Skeletal muscle satellite cell (primary cell): ENCODE measurements around the gene RFC1.

DNA sequence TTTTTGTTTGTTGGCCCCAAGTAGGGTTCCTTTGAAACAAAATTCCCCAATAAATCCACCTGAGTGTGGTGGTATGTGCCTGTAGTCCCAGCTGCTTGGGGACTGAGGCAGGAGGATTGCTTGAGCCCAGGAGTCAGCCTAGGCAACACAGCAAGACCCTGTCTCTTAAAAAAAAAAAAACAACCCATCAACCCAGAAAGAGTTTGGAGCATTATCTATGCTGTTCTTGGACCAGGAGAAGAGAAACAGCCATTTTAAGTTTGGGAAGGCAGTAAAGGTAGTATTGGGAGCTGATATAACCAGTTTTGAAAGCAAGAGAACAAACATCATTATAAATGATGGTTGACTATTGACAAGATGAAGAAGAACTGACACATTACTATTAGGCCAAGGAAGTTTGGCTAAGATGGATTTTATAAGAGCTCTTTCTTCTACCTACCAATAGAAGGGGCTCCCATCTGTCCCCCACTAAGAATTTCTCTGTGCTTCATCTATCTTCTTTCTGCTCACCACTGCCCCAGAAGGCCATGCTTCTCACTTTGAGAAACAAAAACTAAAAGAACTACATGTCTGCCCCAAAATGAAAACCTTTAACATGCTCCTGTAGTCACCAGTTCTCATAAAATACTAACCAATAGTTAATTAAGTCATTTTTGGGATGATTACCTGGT is 2.1 kb downstream of the TMEM156 start:
- CAGE, long polyA plus RNA: no peak

- CAGE, long polyA plus RNA: no peak
Measured at GRCh38 chr4:39045288-39045539, 13.0 kb upstream of the TMEM156 start.

- CAGE, long polyA plus RNA: no peak
Measured at GRCh38 chr4:39117078-39117699, 55.2 kb downstream of the KLHL5 start.

GRCh38 chr4:39341225-39341520 is 25.0 kb downstream of the RFC1 start:
- CAGE, long polyA plus RNA: no peak

- CAGE, long polyA plus RNA: no peak
Measured at GRCh38 chr4:39365462-39366751, at the start of gene RFC1. Gene RFC1 (minus strand): TSS chr4:39366362.

DNA sequence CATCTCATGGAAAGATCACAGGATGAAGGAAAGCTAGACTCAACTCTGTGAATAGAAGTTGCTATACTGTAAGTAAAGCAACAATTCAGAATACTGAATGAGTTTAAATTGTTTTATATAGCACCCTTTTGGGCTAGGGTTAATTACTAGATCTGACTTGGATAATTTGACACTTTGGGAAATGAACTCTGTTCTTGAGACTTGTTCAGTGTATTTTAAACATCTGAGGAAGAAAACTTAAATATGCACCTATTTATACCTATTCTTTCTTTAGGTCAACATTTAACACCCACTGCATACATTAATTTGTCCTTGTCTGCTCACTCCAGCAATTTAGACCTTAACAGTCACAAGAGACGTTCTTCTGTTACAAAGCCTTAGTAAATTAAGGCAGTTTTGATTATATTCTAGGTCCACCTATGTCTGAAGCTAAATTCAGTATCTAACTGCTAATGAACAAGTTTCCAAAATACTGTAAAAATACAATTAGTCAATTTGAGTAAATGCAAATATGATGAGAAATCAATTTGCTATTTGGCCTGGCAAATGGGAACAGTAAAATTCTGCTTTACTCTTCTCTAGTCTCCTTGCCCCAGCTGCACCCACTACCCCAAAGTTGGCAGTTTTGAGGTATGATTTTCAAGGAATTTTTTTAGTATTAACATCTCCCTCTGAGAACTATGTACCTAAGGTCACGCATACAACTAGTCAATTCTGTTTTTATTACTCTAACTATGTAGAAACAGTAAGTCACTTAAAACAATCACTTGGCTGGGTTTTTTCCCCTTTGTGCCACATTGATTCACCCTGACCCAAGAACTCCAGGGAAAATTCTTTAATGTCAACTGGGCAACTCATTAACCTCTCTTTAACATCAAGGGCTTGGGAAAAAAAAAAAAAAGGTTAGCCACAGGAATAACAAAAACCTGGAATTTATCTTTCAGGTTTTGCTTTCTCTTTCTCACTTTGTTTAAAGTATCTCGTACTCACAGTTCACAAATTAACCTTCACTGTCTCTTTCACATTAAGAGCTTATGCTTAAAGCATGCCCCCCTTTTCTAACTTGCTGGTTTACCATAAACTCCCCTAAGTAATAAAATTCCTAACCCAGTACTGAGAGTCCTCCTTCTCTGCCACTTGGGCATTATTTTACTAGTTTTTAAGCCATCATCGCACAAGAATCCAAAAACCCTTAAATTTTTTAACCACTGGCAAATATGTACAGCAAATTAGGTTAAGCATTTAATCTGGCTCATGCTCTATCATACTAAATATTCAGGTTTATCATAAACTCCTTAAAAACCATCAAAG is 8.3 kb downstream of the RPL9 start:
- CAGE, long polyA plus RNA: no peak

- CAGE, long polyA plus RNA: no peak
Measured at GRCh38 chr4:39451286-39452015, 7.3 kb downstream of the RPL9 start.

DNA sequence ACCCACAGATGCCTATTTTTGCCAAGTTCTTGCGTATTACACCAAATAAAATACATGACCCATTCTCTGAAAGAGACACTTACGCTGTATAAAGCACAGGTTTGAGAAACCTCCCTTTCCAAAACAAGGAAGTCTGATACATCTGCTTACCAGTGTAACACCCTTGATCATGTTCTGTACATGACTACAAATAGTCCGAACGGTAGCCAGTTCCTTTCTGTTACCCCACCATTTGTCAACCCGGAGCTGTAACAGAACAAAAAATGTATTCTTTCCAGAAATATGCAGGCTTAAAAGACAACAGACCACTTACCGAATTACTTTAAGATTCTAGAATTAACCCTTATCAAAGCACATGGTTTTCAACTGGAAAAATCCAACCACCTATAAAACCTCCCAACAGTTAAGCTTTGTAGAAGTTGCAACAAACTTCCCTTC is 1.3 kb downstream of the RPL9 start:
- CAGE, long polyA plus RNA: no peak

- CAGE, long polyA plus RNA: no peak
Measured at GRCh38 chr4:39485243-39485610, 26.4 kb downstream of the LIAS start.

- CAGE, long polyA plus RNA: no peak
Measured at GRCh38 chr4:39521244-39521674, 6.0 kb downstream of the UGDH start.

DNA sequence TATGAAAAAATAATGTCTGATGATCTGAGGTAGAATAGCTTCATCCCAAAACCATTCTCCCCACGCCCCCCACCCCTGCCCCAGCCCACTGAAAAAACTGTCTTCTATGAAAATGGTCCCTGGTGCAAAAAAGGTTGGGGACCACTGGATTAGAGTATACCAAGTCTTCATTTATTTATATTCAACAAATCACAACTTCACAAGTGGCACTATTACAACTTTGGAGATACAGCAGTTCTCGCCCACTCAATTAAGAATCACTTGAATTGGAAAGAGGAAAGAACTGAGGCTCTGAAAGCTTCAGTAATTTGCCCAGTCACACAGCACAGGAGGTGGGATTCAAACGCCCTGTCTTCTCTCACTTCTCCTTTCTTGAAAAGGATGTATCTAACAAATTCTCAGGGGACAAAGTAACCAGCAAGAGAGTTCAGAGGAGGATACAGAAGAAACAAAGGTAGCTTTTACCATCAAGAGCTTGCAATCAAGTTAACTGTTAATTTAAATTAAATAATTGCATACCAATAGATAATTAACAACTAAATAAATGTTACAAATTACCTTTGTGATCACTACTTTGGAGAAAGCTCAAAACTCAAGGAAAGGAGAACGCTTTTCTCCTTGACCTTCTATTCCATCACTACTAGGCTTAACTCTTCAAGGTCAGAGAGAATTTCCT is 12.4 kb downstream of the SMIM14 start:
- CAGE, long polyA plus RNA: no peak

- CAGE, long polyA plus RNA: no peak
Measured at GRCh38 chr4:40193560-40193836, 3.3 kb upstream of the RHOH start.

- CAGE, long polyA plus RNA: no peak
Measured at GRCh38 chr4:40217956-40218585, 21.2 kb downstream of the RHOH start.

DNA sequence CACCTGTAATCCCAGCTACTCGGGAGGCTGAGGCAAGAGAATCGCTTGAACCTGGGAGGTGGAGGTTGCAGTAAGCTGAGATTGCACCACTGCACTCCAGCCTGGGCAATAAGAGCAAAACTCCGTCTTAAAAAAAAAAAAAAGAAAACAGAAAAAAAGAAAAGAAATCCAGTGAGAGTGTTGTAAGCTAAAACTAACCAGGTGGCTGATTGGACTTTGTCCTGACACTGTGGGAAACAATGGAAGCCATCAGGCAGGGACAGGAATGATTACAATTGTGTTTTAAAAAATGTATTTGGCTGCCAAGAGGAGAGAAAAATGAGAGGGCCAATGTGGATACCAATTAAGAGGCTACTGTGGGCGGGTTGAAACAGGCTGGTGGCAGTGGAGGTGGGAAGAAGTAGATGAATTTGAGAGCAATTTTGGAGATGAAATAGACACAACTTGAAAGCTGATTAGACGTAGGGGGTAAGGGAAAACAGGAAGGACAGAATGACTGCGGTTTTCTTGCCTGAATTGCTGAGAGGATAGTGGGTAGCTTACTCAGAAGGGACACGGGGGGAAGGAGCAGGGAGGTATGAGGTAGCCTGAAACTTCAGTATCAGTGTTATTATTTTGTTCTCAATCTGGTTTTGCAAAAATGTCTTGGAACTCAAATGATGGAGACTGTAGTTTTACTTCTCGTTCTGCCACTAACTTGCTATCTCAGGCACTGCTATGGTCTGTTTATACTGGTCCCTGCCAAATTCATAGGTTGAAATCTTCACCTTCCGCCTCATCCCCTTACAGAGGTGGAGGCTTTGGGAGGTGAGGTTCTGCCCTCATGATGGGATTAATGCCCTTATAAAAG is 45.6 kb upstream of the CHRNA9 start:
- CAGE, long polyA plus RNA: no peak

DNA sequence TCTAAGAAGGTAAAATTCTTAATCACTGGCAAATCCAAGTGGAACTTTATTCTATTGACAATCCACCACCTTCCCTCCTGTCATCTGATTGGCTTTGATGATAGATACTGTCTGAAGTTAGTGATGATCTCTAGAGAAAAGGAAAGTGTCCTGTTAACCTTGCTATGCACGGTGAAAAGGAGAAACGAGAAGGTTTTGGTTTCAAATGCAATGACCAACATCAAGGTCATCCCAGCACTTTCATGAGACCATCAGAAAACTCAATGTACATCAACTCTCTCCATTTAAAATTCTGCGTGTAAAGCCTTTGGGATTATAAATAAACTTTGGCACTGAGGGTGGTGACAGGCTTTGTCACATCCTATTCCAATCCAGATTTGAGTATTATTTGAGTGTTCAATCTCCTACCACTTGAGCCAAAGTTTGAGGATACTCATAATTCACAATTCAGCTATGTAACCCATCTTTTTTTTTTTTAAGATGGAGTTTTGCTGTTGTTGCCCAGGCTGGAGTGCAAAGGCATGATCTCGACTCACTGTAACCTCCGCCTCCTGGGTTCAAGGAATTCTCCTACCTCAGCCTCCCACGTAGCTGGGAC is 87.3 kb downstream of the CHRNA9 start:
- CAGE, long polyA plus RNA: no peak

DNA sequence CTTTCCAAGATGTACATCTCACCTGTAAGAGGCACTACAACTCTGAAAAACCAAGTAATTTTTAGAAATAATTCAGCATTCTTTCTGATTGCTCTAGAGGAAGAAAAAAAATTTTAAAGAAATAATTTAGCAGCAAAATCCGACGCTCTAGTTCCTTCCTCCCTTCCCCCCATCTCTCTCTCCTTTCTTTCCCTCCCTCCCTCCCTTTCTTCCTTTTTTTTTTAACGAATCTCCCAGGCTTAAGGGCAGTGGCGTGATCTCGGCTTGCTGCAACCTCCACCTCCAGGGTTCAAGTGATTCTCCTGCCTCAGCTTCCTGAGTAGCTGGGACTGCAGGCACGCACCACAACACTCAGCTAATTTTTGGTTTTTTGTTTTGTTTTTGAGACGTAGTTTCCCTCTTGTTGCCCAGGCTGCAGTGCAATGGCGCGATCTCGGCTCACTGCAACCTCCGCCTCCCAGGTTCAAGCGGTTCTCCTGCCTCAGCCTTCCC is 75.0 kb downstream of the RBM47 start:
- CAGE, long polyA plus RNA: no peak

DNA sequence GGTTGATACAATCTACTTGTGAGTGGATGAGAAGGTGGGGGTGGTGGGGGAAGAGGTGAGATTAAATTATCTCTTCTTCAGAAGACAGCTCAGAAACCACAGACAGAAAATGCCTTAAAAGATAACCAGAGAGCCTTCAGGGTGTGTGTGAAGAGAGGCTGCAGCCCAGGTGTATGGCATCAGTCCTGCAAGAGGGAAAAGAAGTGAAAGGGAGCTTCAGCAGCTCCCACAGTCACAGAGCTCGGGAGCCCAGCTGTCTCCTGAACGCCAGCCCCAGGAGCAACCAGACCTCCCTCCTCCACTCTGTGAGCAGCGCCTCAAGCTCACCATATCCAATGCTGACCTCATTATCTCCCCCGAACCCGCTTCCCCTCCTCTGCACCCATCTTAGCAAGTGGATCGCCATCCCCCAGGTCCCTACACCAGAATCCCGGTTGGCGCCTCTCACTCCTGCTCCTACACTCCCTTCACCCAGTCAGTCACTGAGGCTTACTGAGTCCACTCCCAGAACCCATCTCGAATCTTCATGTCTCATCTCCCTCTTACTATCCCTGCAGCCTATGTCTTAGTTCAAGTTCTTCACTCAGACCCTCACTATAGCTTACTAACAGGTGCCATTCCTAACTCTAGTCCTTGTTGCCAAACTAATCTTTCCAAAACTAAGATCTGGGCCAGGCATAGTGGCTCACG is 47.9 kb downstream of the RBM47 start:
- CAGE, long polyA plus RNA: no peak

GRCh38 chr4:40672419-40673454 is 43.1 kb upstream of the RBM47 start:
- CAGE, long polyA plus RNA: no peak

GRCh38 chr4:40750849-40751368 is 1.2 kb downstream of the NSUN7 start:
- CAGE, long polyA plus RNA: no peak

DNA sequence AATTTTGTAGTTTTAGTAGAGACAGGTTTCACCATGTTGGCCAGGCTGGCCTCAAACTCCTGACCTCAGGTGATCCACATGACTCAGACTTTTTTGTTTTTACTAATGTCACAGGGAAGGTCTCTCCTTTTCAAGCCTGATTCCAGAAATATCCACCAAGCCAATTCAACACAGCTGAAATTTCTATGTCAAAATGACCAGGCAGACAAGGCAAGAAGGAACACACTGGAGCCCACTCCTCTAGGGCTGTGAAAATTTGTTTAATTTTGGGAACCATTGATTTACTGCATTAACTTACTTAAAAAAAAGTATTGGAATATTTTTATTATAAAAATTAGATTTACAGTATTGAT is 66.7 kb downstream of the APBB2 start:
- CAGE, long polyA plus RNA: no peak